Retinal pigment epithelial cell (primary cell): ENCODE results near the genes ANKRD1 and PCGF5.

GRCh38 chr10:88728362-88729004 is 22.4 kb downstream of the LIPK start:
- RRBS = no CpG with 5 or more reads among the region's 23 CpGs

DNA sequence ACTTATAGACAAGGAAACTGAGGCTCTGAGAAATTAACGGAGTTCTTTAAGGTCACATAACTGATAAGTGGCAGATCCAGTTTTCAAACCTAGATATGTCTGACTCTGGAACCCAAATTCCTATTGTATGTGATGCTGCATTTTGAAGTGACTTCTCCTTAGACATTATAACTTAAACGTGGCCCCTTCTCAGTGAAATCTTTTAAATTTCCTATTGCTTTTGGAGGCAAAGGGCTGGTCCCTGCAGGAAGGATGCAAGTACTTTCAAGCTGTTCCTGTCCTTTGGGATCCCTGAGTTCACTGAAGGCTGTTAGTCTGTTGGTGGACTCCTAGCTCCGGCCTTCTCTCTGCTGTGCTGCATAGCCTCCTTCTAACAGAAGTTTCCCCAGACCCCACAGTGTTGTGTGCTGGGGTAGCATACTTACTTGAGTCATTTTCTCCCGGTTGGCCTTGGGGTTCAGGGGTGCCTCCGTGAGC is 9.2 kb downstream of the ACTA2 start:
- RRBS = 100% methylated on average over 2 of the region's 5 CpGs

DNA sequence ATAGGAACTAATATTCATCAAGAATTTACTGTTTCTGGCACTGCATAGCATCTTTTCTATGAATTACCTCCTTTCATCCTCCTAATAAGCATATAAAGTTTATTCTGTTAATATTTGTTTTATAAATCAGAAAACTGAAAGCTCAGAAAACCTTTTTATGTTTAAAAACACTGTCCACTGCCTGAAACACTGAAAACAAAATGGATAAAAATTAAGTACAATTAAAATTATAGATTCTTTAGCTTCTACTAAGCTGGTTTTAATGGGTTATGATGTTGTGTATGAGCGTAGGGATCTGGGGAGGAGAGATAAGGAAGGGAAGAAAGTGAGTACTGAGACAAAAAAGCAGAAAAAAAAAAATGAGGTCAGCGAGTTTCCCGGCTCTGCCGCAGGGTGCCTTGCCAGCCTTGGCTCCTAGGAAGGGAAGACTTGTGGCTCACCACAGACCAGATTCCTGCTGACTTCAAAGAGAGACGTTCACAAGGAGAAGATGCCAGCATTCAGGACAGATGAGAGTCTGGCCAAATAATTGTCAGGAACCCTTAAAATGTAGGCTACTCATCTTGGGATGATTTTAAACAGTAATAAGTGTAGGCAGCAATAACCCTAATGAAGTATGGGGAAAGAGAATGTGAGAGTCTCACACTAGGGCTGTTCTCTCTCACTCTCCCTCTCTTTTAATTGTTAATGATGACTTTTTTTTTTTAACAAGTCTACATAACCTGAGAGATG is 11.5 kb upstream of the FAS start:
- RRBS = no CpG with 5 or more reads among the region's 5 CpGs

DNA sequence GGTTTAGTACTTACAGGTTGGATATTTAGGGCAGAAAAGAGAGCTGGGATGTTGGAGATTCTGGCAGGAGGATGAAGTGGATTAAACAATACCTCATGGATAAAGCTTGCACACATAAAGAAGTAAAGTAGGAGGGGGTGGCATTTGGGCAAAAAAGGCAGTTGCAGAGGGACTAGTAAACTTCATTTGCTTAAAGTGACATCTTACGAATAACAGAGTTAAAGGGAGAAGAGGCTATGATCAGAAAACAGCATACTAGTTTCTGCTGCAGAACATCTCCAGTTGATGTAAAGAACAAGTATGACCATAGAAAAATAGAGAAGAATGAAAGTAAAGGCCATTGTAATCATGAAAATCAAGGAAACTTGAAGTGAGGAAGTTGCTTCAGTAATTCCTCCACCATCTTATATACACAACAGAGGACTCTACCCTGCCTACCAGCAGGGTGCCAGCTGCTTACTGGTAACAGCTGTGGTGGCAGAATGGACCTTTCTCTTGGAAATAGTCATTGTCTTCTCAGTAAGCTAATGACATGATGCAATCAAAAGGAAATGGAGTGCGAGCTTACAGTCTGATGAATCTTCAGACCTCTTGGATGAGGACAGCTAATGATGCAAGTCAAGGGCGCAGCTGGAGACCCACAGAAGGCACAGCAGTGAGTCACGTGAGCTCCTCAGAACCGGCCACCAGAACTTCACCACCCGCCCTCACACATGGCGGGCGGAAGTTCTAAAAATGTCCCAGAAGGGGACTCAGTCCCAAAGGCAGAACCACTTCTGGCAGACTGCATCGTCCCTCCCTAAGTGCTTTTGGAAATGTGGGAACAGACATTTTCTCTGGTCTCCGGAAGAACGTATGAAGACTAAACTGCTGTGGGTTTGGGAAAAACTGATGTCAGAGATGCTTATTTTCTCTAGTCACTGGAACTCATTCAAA is 96.1 kb downstream of the FAS start:
- RRBS = no CpG with 5 or more reads among the region's 11 CpGs

DNA sequence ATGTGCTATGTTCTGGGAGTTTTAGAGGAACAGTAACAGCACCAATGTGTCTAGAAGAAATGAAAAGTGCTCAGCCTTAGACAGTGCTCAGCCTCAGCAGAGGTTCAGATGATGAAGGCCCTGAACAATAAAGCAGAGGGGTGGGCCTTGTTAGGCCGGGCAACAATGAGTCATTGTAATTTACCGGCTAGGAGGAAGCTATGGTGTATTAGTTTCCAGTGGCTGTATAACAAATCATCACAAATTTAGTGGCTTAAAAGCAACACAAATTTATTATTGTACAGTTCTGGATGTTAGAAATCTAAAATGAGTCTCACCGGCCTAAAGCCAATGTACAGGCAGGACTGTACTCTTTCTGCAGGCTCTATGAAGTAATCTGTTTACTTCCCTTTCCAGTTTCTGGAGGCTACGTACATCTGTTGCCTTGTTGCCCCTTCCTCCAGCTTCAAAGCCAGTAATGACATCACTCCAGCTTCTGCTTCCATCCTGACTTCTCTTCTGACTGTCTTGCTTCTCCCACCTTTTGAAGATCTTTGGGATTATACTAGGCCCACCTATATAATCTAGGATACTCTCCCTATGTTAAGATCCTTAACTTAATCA is 84.5 kb downstream of the CH25H start:
- RRBS = 18% methylated on average over 1 of the region's 4 CpGs

- RRBS = no CpG with 5 or more reads among the region's 4 CpGs
Measured at GRCh38 chr10:89346247-89347277, 18.8 kb downstream of the IFIT3 start.

- RRBS = no CpG with 5 or more reads among the region's 3 CpGs
Measured at GRCh38 chr10:89351328-89351883, 23.6 kb downstream of the IFIT3 start.

- RRBS = no CpG with 5 or more reads among the region's 6 CpGs
Measured at GRCh38 chr10:89515230-89515825, 20.1 kb downstream of the SLC16A12 start.

DNA sequence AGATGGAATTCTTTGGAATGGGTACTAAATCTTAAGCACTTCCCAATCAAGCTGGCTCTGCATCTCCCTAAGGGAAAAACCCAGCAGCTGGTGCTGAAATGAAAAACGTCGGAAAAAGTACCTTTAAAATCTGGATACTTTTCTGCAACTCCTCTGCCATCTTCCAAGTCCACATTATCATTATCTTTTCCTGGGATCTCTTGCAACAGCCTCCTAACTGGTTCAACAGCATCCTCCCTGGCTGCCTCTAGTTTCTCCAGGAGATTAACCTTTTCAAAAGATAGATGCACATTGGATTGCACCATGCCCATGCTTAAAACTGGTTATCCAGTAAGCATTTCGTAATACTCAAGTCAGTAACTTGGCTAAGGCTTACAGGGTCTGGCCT is 2.0 kb upstream of the KIF20B start:
- RRBS = no CpG with 5 or more reads among the region's 3 CpGs

GRCh38 chr10:89737275-89738224 is 36.2 kb downstream of the KIF20B start:
- RRBS = no CpG with 5 or more reads among the region's 6 CpGs

DNA sequence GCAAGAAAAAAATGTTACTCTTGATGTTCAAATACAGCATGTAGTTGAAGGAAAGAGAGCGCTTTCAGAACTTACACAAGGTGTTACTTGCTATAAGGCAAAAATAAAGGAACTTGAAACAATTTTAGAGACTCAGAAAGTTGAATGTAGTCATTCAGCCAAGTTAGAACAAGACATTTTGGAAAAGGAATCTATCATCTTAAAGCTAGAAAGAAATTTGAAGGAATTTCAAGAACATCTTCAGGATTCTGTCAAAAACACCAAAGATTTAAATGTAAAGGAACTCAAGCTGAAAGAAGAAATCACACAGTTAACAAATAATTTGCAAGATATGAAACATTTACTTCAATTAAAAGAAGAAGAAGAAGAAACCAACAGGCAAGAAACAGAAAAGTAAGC is 36.8 kb downstream of the KIF20B start:
- RRBS = no CpG with 5 or more reads among the region's 1 CpG

GRCh38 chr10:90145553-90145898 is 444.1 kb downstream of the KIF20B start:
- RRBS = no CpG with 5 or more reads among the region's 2 CpGs

- RRBS = no CpG with 5 or more reads among the region's 10 CpGs
Measured at GRCh38 chr10:90887406-90887911, 15.7 kb downstream of the RPP30 start.

- RRBS = no CpG with 5 or more reads among the region's 2 CpGs
Measured at GRCh38 chr10:90918348-90918660, 2.6 kb downstream of the ANKRD1 start.

DNA sequence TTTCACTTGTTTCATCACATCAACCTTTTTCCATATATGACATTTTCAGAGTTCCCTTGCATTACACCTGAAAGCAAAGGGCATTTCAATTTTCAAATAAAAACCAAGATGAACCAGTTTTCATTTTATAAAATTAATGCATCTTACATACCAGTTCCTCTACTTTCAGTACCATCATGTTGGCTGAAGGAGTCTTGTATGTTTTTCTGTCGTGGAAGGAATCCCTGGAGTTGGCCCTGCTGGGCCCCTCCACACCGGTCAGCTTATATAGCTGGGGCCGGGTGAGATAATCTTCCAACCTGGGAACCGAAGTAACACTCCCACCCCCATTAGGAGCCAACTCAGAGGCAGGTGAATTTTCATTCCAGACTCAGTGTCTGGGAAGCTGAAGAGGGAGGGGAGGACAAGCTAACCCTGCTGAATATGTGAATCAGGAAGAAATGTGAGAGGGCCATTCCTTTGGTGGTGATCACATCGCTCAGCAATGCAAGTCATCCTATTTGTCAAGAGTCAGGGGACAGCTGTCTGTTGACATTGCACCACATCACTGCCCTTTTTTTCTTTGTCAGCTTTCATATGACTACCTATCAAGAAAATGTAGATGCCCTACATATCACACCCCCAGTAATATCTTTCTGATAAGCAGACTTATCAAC is at the start of gene ANKRD1:
TSS of gene ANKRD1 (minus strand) at position 238 of the 656 bp plus-strand sequence.
- RRBS = no CpG with 5 or more reads among the region's 5 CpGs

DNA sequence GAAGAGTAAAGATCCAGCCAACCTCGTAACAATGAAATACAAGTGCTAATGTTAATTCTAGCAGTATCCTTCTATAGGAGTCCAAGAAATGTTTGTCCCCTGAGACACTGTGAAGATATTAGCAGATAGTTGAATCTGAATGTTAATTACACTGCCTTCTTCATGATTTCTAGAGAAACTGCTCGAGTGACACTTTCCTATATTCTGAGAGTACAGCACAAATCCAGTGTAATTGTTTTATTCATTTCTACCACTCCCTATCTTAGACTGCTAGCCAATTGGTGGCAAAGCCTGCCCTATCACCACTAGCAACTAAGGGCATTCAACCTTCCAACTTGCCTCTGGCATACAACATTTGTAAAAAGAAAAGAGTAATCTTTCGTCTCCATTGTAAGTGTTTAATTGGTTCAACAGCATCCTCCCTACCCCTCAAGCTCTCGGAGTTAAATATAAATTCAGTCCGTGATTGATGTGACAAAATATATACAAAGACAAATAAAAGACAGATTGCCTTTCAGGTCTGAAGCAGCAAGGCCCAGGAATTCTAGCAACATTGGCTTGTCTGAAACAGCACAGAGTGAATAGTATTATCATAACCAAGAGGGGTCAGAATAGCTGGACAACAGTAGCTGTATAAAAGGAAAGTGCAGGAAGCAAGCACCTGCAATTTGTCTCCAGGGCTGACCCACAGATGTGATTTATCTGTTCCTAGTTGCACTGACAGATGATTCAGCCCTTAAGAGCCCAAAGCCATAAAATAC is 47.5 kb upstream of the ANKRD1 start:
- RRBS = no CpG with 5 or more reads among the region's 5 CpGs

- RRBS = no CpG with 5 or more reads among the region's 6 CpGs
Measured at GRCh38 chr10:91034923-91035232, 114.0 kb upstream of the ANKRD1 start.

GRCh38 chr10:91198769-91199395 is 21.6 kb upstream of the PCGF5 start:
- RRBS = no CpG with 5 or more reads among the region's 2 CpGs

- RRBS = no CpG with 5 or more reads among the region's 3 CpGs
Measured at GRCh38 chr10:91201222-91201600, 19.3 kb upstream of the PCGF5 start.

DNA sequence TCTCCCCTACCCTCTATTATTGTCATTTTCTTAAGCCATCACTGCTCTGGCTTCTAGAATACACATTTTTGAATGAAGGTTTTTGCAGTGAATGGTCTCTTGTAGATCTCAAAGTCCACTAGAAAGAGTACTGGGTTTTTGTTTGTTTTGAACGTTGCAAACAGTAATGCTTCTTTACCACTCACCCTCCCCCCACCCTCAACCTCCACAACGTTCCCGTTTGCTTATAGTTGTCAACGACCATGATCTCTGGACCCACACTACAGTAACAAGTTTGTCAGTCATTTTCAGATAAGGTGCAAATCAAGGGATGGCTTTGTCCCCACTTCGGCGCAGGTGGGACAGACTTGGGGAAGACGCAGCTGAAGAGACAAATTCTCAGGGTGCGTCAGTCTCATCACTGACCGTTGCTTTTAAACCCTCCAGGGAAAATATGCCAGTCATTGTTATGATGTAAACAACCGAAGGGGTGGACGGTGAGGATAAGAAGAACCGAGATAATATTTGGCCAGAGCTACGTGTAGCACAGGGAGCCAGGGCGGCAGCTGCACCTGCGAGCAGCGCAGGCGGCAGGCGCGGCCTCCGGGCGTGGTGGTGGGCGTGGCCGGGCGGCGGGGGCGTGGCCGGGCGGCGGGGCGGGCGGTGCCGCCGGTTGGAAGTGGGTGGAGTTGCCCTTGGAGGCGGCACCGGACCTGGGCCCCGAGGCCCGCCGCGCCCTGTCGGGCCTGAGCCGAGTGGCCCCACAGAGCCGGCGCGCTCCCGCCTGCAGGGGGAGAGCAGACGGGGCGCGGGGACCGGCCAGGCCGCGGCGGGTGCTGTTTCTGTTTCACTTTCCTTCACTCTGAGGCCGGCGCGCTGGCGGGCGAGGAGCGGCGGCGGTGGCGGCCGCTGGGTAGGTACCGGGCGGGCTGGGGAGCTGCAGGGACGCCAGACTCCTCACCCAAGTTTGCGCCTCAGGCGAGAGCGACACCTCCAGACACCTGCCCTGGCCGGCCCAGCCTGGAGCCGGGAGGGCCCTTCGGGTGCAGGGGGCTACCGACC is at the start of gene PCGF5:
TSS of gene PCGF5 (plus strand) at position 719 of the 1,041 bp plus-strand sequence.
- RRBS = under 1% methylated on average over 36 of the region's 72 CpGs